SUDHL5 (cell line): ENCODE data around the genes PFKL and SLX9.

DNA sequence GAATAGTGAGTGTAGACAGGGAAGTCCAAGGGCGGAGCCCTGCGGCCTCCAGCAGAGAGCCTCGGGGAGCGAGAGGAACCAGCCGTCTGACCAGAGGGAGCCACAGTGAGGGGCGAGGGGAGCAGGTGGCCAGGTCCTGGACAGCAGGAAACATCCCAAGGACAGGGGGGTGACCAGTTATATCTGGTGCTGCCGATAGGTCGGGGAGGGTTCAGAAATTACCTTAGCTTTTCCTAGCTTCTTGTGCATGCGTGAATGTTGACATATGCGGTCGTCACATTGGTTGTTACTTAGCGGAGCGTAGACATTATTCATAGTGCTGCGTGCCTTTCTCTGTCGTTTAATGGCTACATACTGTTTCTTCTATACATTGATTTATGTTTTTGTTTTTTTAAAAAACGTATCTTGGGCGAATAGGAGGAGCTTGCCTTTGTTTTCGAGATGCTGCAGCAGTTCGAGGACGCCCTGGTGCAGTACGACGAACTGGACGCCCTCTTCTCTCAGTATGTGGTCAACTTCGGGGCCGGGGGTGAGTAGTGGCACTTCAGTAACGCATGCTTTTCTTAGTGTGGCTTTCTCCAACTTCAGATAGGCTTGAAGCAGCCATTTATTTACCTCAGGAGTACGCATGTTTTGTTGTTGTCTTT, 46.7 kb downstream of the TRAPPC10 start:
- PRO-cap, result no peak

DNA sequence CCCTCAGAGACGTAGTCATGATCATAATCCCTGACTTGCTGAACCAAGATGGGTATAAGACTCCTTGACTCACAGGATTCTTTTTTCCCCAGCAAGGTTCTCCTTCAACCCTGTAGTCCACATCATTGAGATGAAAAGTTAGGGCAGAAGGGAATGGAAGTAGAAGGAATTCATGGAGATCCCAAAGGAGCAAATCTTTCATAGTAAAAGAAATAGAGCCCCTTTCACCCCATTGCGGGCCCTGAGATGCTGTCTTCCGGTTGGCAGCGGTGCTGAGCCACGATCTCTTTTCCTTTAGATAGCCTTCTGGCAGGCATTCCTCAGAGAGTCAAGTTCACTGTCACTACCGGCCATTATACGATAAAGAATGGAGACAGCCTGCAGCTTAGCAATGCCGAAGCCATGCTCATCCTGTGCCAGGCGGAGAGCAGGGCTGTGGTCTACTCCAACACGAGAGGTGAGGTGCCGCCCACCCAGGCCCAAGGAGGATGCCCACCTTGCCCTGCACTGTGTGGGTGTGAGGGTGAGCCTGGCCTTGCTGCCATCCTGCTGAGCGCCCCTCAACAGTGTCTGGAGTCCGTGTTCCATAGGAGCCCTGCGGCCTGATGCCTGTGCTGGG, 20.6 kb upstream of the PWP2 start:
- PRO-cap, result no peak

GRCh38 chr21:44299402-44300280, at the start of gene PFKL:
Gene PFKL (plus strand): TSS chr21:44300053.
- PRO-cap, result bidirectional peak, plus-strand start at chr21:44299758, minus-strand start at chr21:44299648; bidirectional peak, plus-strand start at chr21:44300091, minus-strand start at chr21:44299946

DNA sequence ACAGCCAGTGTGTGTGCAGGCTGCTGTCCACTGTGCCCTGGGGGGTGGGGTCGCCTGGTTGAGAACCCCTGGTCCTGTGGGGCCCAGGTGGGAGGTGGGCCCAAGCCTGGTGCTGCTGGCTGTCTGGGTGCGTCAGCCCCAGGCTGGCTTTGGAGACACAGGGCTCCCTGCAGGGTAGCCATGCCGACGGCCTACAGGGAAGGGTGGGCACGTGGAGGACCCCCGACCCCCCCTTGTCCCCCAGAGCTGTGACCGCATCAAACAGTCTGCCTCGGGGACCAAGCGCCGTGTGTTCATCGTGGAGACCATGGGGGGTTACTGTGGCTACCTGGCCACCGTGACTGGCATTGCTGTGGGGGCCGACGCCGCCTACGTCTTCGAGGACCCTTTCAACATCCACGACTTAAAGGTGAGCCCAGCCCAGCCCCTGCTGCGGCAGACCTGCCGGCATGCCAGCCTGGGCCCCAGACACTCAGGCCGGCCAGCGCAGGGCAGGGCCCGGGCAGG, 14.9 kb downstream of the CFAP410 start:
- PRO-cap, result no peak

GRCh38 chr21:44328686-44329300, 10.4 kb downstream of the CFAP410 start:
- PRO-cap, result no peak

DNA sequence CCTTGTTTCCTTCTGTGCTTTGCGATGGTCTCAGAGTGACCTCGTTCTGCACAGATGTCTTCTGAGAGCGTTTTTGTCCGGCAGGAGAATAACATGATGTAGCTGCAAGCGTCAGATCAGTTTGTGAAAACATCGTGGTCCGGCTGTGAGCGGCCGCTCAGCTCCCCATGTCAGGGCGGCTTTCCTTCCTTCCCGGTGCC, 26.7 kb downstream of the TRPM2 start:
- PRO-cap, result no peak

GRCh38 chr21:44424944-44426082, 30.0 kb upstream of the LRRC3 start:
- PRO-cap, result no peak

DNA sequence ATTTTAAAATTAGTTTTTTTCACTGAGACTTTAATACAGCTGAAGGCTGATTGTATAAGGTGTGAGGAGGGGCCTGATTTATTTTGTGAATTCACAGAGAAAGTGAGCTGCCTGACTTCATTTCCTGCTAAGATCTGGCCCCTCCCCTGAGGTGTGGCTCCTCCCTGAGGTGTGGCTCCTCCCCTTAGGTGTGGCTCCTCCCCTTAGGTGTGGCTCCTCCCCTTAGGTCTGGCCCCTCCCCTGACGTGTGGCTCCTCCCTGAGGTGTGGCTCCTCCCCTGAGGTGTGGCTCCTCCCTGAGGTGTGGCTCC, 27.1 kb upstream of the LRRC3 start:
- PRO-cap, result no peak

DNA sequence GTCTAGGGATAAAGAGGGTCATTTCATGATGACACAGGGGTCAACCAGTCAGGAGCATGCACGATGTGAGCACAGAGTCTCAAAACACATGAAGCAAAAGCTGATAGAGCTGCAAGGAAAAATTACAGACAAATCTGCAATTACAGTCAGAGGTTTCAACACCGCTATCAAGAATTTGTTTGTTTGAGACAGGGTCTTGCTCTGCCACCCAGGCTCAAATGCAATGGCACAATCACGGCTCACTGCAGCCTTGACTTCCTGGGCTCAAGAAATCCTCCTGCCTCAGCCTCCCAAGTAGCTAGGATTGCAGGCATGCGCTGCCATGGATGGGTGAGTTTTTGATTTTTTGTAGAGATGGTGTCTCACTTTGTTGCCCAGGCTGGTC, 3.4 kb upstream of the LRRC3 start:
- PRO-cap, result no peak

DNA sequence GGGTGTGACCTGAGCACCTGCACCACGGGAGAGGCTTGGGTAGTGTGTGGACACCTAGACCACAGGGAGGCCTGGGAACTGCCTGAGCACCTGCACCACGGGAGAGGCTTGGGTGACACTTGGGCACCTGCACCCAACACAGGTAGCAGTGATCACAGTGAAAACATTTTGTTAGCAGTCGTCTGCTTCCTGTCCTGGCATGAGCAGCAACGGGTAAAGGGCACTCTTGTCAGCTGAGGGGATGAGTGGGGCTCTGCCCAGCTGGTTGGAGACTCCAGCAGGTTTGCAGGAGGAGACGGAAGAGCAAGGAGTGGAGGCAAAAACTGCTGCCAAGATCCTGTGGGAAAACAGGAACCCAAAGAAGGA, 22.5 kb downstream of the LRRC3 start:
- PRO-cap, result no peak

GRCh38 chr21:44800870-44801600, 585 bp downstream of the UBE2G2 start:
- PRO-cap, result unidirectional peak, plus-strand start at chr21:44800920

GRCh38 chr21:44865870-44866337, 7.6 kb downstream of the PTTG1IP start:
- PRO-cap, result no peak

DNA sequence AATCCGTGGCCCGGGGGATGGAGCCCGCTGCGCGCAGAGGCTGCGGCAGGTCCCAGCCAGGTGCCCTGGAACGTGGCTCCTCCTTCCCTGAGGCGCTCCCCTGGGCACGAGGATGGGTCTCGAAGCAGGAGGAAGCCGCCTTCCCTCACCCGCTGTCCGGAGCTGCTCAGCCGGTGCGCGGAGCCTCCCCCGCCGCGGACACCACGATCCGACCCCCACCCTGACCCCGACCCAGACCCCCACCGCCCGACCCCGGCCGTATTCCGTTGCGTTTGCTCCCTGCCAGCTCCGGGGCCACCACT, 8.0 kb upstream of the SLX9 start:
- PRO-cap, result no peak

DNA sequence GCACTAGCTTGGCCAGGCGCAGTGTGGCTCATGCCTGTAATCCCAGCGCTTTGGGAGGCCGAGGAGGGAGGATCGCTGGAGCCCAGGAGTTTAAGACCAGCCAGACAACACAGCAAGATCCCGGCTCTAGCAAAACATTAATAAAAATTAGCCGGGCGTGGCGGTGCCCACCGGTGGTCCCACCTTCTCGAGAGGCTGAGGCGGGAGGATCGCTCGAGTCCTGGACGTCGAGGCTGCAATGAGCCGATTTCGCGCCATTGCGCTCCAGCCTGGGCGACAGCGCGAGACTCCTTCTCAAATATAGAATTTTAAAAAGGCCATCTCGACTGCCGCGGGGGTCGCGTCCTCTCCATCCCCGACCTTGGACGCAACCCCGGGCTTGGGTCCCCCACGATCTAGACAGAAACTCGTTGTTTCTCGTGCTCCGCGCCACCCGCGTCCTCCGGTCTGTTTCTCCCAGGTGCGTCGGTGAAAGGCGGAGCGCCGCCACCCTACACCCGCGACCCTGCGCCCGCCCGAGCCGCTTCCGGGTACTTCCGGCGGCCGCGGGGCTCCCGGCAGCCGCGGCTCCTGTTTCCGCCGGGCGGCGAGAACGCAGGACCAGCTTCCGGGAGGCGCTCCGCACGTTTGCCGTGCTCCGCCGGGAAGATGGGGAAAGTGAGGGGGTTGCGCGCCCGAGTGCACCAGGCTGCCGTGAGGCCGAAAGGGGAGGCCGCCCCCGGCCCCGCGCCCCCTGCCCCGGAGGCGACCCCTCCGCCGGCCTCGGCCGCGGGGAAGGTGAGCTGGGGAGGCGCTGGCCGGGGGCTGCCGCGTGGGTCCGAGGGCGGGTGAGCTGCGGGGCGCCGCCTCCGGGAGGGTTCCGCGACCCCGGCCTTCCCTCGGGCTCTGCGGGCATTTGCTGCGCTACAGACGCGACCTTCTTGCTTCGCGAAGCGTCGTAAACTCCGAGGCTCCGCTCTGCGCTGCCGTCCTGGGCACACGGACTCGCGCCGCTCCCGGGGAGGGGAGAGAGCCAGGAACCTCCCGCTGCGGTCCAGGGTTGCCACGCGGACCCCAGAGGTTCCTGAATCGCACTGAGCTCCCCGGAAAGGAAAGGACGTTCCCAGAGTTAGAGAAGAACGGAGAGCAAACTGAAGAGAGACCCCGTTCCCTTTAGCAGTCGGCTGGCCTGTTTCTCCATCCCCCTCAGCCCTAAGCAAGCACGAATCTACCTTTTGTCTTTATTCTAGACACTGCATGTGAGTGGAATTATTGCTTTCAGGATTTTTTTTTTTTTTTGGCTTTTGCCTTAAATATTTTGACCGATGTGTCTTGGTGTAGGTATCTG, at the start of gene SLX9:
SLX9 (plus strand) TSS at position 620 of the 1,327 bp plus-strand sequence.
- PRO-cap, result bidirectional peak, plus-strand start at position 597 of the sequence, minus-strand start at position 467 of the sequence

DNA sequence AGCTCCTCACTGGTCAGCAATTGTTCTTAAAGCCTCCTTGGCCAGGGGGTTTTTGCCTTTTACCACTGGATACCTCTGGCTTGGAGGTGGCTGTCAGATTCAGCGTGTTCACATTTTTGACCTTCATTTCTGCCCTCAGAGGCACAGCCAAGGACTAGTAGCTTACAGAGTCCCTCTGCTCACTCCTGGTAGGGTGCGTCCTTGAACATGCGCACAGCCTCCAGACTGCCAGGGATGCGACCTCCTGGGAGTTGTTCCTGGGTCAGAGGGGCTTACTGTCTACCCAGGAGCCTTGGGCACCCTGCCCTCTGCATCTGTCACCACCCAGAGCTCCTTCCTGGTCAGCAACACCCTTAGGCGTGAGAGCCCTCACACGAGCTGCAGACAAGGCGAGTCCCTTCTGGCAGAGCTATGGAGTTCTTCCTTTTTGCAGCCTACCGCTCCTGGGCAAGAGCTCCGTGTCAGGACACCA, 1.7 kb downstream of the SLX9 start:
- PRO-cap, result no peak

DNA sequence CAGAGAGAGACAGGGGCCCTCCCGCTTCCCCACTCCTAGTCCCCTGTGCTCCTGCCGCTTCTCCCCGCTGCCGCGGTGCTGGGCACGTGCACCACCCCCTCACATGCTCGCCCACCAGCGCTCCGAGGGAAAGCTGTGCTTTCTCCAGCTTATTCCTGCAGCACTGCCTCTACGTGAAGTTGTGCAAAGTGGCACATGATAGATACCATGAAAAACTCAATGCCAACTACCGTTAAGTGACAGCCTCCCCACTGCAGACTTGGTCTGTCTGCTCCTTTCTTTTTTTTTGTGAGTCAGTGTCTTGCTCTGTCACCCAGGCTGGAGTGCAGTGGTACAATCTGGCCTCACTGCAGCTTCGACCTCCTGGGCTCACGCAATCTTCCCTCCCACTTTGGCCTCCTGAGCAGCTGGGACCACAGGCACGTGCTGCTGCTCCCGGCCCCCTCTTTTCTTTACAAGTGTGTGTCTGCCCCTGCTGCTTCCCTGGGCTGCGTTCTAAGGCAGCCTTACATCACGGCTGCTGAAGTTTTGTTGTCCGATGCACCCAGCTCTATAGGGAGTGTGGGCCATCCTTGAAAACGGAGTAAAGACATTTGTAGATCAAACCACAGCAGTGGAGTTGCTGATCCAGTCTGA, 15.5 kb downstream of the SLX9 start:
- PRO-cap, result no peak

- PRO-cap, result no peak
Observed at GRCh38 chr21:44966614-44967161, 26.9 kb downstream of the SLX9 start.

DNA sequence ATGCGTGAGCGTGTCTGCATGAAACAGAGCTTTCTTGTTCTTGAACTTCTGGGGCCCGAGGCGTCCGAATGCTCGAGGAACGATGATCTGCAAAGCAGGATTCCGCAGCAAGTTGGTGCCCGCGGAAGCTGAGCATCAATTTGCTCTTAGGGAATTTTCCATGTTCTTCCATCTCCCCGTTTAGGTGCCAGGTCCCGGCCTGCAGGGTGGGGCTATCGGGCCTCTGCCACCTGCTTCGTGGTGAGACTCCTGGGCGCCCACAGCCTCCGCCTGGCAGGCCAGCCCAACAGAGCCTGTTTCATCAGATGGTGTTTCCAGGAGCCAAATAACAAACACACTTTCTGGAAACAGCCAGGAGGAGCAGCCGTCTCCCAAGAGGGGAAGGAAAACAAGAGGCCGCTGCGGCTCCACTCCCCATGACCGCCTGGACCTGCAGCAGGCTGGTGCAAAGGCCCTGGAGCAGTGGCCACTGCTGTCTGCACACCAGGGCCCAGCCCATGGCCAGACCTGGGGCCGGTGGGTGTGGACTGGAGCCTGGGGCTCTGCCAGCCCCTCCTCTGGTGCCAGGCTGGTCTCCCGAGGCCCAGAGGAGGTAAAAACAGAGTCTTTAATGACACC, 54.8 kb downstream of the SLX9 start:
- PRO-cap, result no peak

DNA sequence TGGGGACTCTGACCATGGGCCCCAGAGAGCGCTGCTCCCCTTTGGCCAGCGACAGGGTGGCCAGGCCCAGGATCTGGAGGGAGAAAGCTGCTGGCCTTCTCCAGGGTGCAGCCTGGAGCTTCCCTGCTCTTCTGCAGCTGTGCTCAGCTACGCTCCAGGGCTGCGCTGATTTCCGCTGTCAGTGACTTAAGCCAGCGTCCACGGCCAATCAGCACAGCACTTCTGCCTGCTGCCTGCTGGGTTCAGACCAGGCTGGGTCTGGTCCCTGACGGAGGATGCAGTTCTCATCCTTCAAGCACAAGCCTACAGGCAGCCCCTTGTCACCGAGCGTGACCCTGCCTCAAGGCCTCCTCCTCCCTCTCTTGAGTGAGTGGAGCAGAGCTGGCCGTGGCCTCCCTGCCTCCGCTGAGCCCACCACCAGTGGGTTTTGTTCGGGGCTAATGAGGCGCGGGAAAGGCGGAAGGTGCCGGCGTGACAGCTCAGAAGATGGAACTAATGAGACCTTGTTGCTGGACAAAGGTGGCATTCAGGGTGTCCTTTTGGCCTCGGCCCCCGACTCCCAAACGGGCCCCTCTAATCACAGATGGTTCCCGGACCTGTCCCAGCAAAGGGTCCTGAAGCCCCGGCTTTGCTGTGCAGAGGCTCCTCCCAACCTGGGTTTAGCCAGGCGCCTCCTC, 44.7 kb upstream of the ADARB1 start:
- PRO-cap, result no peak

DNA sequence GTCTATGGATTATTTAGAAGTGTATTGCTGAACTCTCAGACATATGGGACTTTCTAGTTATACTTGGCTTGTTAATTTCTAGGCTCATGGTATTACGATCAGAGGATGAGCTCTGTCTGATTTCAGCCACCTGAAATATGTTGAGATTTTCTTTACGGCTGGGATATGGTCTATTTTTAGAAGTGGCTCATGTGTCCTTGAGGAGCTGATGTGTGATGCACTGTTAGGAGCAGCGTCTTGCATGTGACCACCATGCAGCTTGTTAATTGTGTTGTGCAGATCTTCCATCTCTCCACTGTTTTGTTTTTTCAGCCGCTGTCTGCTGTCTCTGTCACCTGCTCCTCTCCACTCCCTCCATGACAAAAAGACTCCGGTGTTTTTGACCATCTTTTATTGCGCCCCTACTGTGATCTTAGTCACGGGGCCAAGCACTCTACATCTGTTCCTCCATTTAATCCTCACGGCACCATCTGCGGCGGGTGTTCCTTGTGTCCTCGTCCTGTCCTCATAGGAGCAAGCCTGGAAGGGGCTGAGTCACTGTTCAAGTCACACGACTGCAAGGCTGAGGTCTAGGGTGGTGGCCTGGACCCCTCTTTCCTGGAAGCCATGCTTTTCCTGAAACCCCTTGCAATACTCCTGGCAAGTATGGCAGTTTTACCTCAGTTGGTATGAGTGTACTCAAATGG, 51.8 kb downstream of the ADARB1 start:
- PRO-cap, result no peak